Anterior vena cava (tissue), 1 donor: ENCODE data around the gene NCF1.

DNA sequence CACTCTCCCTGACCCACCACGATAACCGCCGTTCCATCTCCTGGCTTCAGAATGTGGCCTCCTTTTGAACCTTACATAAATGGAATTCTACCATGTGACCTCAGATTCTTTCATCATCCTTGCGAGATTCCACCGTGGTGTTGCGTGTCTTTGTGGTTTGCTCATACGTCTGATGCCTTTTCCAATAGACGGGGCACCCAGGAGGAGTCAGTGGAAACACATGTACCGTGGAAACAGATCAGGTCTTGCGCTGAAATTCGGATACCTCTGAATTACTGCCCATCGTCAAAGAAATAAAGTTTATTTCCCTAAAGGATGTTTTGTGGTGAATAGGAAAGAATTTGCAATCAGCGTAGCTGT lies 28.9 kb downstream of the GTF2IRD1 start:
- PRO-cap, result unidirectional peak, minus-strand start at position 53 of the sequence

GRCh38 chr7:74492696-74492895 lies 38.9 kb downstream of the GTF2IRD1 start:
- PRO-cap, result no peak

DNA sequence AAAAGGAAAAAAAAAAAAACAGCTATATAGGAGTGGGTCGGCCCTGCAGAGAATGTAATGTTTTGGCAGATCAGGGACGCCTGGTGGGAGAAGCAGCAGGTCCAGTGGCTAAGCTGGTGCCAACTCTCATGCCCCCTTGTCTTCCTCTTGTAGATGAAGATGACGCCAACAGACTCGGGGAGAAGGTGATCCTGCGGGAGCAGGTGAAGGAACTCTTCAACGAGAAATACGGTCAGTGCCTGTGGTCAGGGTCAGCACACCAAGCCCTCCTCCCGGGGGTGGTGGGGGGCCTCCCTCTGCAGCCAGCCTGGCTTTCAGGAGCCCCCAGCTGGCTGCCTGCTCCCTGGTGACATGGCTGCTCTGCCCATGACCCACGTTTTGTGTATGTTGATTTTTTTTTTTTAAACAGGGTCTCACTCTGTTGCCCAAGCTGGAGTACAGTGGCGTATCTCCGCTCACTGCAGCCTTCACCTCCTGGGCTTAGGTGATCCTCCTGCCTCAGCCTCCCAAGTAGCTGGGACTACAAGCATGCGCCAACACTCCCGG lies 67.7 kb upstream of the GTF2I start:
- PRO-cap, result no peak

DNA sequence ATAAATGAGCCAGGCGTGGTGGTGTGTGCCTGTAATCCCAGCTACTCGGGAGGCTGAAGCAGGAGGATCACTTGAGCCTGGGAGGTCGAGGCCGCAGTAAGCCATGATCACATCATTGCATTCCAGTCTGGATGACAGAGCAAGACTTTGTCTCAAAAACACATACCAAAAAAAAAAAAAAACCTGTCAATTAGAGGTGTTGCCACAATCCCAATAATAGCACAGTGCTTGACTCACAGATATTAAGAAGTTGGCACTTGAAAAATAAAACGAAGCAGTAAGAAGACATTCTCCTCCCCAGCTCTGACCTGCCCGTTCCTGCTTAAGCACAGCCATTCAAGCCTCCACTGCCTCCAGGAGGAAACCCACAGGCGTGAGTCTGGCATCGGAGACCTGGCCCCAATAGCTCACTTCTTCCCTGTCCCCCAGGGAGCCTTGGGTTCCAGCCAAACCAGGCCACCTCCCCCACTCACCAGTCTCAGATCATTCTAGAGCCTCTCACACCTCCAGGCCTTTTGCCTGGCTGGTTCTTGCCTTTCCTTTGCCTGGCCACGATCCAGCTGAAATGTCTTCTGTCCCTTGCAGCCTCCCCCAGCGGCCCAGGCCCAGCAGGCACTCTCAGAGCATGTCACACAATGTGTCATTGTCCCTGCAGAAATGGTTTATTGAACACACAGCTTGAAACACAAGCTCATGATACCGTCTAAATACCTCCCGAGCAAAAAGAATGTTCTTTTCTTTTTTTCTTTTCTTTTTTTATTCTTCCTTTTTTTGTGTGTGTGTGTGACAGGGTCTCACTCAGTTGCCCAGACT lies 45.2 kb upstream of the GTF2I start:
- PRO-cap, result no peak

- PRO-cap, result no peak
Measured at GRCh38 chr7:74653730-74654256, 3.7 kb upstream of the GTF2I start.

GRCh38 chr7:74773872-74774274 lies at the start of gene NCF1:
Gene NCF1, plus strand, starts transcription at chr7:74774011.
- PRO-cap, result no peak

DNA sequence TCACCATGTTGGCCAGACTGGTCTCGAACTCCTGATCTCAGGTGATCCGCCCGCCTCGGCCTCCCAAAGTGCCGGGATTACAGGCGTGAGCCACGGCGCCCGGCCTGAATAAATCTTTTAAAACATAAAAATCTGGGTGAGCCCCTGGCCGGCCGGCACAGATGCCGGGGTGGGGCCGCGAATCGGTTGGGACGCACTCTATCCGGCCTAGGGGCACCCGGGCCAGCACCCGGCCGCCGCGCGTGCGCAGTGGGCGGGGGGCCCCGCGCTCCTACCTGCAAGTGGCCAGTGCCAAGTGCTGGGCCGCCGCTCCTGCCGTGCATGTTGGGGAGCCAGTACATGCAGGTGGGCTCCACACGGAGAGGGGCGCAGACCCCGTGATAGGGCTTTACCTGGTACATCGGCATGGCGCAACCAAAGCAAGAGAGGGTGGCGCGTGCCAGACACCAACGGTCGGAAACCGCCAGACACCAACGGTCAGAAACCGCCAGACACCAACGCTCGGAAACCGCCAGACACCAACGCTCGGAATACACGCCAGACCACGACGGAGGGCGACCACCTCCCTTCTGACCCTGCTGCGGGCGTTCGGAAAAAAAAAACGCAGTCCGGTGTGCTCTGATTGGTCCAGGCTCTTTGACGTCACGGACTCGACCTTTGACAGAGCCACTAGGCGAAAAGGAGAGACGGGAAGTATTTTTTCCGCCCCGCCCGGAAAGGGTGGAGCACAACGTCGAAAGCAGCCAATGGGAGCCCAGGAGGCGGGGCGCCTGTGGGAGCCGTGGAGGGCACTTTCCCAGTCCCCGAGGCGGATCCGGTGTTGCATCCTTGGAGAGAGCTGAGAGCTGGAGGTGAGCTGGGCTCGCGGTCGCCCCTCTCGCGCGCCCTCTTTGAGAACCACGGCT lies 24.6 kb downstream of the SPDYE12 start:
- PRO-cap, result unidirectional peak, plus-strand start at position 757 of the sequence; unidirectional peak, plus-strand start at position 831 of the sequence

- PRO-cap, result no peak
Measured at GRCh38 chr7:75525690-75526282, 33.7 kb downstream of the SPDYE5 start.

- PRO-cap, result no peak
Measured at GRCh38 chr7:75553315-75553635, 61.2 kb downstream of the SPDYE5 start.

DNA sequence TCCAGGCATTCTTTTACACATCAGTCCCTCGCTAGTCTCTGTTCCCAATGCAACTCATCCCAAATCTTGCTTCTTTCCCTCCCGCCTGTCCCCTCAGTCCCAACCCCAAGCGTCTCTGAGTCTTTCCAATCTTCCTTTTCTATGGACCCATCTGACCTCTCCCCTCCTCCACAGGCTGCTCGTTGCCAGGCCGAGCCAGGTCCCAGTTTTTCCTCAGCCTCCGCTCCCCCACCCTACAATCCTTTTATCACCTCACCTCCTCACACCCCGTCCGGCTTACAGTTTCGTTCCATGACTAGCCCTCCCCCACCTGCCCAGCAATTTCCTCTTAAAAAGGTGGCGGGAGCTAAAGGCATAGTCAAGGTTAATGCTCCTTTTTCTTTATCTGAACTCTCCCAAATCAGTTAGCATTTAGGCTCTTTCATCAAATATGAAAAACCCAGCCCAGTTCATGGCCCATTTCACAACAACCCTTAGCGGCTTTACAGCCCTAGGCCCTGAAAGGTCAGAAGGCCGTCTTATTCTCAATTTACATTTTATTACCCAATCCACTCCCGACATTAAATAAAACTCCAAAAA lies 8.7 kb upstream of the CCL26 start:
- PRO-cap, result no peak

DNA sequence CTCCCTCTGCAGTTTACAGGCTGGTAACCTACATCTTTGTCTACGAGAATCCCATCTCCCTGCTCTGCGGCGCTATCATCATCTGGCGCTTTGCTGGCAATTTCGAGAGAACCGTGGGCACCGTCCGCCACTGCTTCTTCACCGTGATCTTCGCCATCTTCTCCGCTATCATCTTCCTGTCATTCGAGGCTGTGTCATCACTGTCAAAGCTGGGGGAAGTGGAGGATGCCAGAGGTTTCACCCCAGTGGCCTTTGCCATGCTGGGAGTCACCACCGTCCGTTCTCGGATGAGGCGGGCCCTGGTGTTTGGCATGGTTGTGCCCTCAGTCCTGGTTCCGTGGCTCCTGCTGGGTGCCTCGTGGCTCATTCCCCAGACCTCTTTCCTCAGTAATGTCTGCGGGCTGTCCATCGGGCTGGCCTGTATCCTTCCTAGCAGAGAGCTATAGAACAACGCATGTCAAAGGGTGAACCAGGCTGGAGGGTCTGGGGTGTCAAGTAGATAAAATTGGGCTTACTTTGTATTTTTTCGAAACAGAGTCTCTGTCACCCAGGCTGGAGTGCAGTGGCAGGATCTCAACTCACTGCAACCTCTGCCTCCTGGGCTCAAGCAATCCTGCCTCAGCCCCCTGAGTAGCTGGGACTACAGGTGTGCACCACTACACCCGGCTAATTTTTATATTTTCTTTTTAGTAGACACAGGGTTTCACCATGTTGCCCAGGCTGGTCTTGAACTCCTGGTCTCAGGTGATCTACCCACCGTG lies 3.2 kb downstream of the RHBDD2 start:
- PRO-cap, result no peak

DNA sequence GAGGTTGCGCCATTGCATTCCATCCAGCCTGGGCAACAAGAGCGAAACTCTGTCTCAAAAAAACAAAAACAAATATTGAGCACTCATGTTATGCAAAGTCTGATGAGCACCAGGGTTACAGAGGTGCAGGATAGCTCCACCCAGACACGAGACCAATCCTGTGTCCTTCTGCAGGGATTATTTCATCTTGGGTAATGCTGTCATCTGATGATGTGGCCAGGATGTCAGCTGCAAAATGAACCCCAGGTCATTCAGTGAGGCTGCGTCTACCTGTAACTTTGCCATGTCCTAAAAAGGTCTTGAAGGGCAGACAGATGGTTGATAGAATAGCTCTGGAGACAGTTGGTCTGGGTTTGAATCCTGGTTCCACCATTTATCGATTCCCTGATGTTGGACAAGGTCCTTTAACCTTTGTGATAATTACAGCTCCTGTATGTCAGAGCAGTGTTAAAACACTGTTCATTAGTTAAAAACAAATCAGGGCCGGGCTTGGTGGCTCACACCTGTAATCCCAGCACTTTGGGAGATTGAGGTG lies 11.9 kb downstream of the POR start:
- PRO-cap, result no peak

DNA sequence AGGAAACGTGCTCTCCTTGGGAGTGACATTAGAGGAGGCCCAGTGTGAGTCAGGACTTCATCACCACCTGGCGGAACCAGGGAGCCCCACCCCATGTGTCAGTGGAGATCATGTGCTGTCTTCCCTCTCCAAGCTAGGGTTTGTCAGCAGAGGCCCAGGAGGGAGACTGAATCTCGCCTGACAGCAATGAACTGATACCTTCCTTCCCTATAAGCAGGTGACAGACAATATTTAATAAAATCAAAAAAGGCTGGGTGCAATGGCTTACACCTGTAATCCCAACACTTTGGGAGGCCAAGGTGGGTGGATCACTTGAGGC lies 29.0 kb downstream of the POR start:
- PRO-cap, result no peak

DNA sequence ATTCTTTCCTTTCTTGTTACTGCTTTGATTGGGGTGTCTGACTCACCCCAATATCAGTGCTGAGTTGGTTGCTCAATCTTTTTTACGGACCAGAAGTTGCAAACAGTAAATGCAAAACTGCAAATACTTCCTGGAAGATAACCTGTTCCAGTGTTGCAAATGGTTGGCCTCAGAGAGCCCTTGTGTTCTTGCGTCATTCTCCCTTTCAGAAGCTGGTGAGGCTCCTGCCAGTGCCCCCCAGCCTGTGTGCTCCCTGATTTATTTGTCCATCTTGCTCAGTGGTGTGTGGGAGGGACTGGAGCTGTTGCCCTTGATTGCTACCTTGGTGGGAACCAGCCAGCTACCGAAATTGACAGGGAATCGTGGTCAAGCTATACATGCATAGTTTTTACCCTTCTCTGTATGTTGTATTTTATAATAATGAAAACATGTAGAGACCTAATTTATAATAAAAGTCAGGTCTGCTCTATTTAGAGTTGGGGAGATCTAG lies 30.9 kb downstream of the POR start:
- PRO-cap, result no peak

DNA sequence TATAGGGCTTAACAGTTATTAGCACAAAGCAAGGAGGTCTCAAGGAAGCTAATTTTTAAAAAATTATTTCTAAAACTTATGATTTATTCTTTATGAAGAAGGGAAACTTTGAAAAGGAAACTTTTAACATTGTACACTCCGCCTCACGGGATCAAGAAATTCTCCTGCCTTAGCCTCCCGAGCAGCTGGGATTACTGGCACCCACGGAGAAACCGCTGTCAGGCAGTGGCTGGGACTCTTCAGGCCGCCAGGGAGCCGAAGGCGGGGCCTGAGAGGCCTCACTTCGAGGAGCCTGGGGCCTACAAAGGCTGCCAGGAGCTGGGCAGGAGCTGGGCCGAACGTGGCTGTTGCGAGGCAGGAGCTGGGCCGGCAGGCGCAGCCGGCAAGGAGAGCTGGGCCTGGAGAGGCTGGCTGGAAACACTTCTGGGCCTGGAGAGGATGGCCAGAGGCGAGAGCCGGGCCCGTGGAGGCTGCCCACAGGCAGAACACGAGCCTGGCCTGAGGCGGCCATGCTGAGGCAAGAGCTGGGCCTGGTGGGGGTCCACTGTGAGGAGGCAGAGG lies 23.4 kb downstream of the MDH2 start:
- PRO-cap, result no peak

DNA sequence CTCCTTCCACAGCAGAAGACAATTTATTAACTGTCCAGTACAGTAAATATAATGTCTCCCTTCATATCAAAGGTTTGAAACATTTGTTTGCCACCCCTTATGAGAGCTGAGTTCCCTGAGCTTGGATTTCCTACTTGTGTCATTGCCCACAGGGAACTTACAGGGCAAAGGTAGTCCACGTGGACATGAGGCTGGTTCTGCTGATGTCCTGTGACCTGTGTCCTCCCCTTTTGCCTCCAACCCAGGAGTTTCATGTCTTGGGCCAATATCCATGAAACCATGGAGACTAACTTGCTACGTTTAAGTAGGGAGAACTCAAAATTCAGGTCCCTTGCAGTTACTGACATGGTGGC lies 66.4 kb upstream of the SRRM3 start:
- PRO-cap, result no peak

GRCh38 chr7:76220747-76221034 lies 19.0 kb downstream of the SRRM3 start:
- PRO-cap, result no peak

- PRO-cap, result no peak
Measured at GRCh38 chr7:76259780-76260538, 42.5 kb upstream of the HSPB1 start.

- PRO-cap, result bidirectional peak, plus-strand start at chr7:76294517, minus-strand start at chr7:76294397; bidirectional peak, plus-strand start at chr7:76294936, minus-strand start at chr7:76294748
Measured at GRCh38 chr7:76294241-76295149, 8.0 kb upstream of the HSPB1 start.

DNA sequence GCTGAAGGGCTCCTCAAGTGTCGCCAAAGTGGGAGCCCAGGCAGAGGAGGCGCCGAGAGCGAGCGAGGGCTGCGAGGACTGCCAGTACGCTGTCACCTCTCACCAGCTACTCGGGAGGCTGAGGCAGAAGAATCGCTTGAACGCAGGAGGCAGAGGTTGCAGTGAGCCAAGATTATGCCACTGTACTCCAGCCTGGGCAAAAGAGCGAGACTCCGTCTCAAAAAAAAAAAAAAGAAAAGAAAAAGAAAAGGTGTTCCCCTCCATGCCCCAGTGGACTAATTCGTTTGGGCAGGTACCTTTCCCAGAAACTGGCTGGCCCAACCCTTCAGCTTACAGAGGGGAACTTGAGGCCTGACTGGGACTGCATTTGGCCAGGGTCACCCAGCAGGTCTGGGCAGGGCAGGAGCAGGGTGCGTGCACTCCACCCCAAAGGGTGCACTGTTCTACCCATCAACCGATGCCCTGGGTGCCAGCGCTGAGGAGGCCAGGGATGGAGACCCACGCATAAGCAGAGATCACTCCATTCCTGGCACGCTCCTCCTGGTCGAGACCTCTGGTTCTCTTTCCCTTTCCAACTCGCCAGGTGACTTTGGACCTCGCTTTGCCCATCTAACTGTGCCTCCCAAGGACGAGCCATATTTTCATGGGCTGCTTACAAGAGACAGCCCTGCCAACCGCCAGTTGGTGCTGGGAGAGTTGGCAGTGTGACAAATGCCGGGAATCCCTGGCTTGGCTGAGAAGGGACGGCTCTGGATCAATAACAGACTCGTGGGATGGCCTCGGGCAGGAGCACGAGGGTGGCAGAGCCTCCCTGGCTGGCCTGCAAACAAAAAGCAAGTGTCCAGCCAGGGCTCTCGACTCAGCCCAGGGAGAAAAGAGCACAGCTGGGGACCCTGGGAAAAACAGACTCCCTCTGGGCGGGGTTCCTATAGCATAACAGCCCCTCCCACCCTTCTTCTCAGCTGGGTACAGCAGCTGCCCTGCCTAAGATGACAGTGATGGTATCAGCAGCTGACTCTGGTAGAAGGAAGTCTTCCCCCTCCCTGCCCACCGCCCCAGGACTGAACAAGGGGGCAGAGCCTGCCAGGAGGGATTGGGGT lies 7.8 kb downstream of the HSPB1 start:
- PRO-cap, result no peak